REH cell (cell line): Measurements from ENCODE around the gene CRELD2.

GRCh38 chr22:47200132-47200687 is 437.8 kb downstream of the TBC1D22A start:
- PRO-cap, result no peak

DNA sequence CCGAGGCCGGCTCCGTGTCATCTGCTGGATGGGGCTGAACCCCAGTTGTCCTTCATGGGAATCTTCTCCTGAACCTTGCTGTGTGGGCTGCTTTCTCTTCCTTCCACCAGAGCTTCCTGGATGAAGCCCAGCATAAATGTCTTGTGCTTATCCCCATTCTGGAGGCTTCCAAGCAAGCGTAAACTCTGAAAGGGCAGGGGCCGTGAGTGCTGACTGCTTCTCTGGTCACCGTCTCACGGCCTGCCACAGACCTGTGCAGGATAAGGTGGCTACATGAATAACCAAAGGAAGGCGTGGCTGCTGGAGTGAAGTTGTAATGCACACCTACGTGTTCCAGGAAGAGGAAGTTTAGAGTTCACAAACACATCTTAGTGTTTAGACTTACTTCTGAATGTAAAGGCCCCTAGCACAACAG is 724.4 kb downstream of the TBC1D22A start:
- PRO-cap, result no peak

GRCh38 chr22:48489912-48490563 is 685 bp downstream of the TAFA5 start:
- PRO-cap, result no peak

DNA sequence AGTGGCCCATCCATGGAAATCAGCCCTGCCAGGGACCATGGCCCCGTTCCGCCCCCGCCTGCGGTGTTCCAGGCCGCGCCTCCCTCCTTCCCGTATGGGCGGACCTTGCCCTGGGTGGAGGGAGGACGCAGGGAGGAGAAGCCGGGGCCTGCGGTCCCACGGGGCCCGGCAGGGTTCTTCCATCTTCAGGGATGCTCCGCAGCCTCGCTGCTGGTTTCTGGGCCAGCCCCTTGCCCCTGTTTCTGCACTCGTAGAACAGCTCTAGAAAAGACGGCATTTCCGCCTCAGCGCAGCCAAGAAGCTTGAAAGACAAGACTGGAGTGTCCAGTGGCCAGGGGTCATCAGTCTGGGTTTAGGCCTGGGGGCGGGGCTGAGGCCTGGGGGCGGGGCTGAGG is 7.8 kb downstream of the TAFA5 start:
- PRO-cap, result no peak

DNA sequence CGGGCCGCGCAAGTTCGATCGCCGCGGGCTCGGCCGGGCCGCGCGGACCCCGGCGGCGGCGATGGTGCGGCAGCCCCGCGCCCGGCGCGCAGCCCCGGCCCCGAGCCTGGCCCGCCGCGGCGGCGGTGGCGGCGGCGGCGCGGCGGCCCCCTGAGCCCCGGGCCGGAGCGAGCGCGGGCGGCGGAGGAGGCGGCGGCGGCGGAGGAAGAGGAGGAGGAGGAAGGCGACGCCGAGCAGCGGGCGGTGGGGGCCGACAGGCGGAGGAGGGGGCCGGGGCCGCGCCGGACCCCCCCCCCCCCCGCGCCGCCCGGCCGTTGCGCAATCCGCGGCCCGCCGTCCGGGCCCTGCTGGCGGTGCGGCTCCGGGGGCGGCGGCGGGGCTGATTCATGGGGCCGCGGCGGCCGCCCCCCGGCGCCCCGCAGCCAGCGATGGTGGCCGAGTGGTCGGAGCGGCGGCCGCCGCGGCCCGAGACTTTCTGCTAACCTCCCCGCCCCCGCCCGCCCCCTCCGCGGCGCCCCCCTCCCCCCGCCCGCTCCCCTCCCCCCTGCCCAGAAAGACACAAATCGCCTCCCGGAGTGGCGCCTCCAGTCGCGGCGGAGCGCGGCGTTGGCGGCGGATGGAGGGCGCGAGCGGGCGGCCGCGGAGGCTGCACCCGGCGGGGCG is 86.5 kb downstream of the TAFA5 start:
- PRO-cap, result no peak

DNA sequence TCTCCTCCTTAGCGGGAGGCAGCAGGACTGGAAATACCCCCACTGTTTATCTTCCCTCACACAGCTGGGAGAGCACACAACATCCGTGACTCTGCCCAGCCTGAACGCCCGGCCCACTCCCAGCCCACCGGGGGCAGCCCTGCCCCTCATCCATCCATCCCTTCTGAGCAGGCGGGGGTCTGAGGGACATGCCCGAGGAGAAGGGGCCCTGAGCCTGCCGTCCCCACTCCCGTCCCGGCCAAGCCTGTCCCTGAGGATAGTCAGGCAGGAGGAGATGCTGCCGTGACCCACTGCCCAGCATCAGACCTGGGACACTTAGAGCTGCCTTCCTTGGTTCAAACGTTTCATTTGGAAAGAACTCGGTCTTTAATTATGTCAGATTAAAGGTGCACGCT is 393.5 kb downstream of the TAFA5 start:
- PRO-cap, result no peak

DNA sequence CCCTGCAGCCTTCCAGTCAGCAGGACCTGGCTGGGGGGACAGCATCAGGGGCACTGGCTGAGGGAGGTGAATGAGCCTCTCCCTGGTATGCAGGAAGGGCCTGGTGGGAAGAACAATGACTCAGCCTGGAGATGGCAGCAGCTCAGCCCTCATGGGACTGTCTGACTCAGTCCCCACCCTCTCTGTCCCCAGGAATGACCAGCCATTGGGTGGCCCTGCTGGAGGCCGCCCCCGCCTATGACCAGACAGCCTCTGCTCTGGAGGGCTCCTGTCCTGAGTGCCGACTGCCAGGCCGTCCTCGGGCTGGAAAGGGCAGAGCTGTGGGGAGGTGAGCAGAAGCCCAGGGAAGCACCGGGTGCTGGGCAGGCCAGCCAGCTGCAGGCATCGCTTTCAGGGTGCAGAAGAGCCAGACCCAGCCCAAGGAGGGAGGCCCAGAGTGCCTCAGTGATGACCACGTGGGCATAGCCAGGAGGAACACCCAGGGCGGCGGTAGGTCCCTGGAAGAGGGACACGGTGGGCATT is 454.9 kb downstream of the BRD1 start:
- PRO-cap, result no peak

DNA sequence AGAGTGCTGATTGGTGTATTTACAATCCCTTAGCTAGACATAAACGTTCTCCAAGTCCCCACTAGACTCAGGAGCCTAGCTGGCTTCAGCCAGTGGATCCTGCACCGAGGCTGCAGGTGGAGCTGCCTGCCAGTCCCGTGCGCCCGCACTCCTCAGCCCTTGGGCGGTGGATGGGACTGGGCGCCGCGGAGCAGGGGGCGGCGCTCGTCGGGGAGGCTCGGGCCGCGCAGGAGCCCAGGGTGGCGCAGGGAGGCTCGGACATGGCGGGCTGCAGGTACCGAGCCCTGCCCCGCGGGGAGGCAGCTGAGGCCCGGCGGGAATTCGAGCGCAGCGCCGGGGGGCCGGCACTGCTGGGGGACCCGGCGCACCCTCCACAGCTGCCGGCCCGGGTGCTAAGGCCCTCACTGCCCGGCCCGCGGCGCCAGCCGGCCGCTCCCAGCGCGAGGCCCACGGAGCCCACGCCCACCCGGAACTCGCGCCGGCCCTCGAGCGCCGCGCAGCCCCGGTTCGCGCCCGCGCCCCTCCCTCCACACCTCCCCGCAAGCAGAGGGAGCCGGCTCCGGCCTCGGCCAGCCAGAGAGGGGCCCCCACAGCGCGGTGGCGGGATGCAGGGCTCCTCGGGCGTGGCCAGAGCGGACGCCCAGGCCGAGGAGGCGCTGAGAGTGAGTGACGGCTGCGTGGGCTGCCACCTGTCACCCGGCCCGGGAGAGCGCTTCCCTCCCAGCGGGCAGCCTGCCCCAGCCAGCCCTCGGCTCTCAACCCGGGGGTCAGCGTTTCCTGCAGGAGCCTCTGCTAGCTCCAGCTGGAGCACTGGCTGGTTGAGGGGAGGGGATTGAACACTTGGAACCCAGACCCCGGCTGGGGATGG is 157.4 kb downstream of the BRD1 start:
- PRO-cap, result unidirectional peak, plus-strand start at position 92 of the sequence

- PRO-cap, result no peak
Measured at GRCh38 chr22:49723748-49724464, 103.8 kb downstream of the BRD1 start.

DNA sequence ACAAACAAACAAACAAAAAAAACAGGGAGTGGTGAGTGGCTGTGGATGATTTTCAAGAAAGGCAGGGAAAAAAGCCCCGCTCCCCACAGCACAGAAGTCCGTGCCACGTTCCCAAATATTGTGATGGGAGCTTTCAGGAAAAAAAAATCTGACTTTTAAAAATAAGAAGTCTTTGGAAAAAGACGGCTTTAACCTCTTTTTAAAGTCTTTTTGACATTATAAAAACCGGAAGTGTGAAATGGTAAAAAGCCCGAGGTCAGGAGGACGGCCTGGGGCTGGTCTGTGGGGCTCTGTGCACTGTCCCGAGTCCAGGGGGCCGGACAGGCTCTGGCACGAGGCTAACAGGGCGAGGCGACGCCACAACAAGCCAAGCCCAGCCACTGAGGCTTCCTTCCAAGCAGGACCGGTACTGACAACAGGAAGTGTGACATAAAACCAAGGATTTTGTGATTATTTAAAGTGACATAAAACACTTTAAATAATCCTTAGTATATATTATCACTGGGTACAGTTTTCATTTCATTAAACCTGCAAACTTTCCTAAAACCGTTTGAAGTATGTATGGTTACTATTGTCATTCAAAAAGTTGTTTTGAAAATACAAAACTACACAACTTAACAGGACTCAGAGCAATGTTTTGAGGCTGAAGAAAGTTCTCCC is 39.2 kb downstream of the BRD1 start:
- PRO-cap, result no peak

GRCh38 chr22:49817396-49818259 is 10.0 kb downstream of the BRD1 start:
- PRO-cap, result no peak

DNA sequence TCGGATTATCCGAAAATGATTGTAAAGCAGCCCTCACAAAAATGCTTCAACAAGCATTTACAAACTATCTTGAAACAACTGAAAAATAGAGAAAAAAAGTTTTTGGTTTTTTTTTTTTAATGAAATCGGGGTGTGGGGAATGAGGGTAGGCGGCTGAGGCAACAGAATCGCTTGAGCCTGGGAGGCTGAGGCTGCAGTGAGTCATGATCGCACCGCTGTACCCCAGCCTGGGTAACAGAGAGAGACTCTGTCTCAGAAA is 11.6 kb upstream of the BRD1 start:
- PRO-cap, result no peak

DNA sequence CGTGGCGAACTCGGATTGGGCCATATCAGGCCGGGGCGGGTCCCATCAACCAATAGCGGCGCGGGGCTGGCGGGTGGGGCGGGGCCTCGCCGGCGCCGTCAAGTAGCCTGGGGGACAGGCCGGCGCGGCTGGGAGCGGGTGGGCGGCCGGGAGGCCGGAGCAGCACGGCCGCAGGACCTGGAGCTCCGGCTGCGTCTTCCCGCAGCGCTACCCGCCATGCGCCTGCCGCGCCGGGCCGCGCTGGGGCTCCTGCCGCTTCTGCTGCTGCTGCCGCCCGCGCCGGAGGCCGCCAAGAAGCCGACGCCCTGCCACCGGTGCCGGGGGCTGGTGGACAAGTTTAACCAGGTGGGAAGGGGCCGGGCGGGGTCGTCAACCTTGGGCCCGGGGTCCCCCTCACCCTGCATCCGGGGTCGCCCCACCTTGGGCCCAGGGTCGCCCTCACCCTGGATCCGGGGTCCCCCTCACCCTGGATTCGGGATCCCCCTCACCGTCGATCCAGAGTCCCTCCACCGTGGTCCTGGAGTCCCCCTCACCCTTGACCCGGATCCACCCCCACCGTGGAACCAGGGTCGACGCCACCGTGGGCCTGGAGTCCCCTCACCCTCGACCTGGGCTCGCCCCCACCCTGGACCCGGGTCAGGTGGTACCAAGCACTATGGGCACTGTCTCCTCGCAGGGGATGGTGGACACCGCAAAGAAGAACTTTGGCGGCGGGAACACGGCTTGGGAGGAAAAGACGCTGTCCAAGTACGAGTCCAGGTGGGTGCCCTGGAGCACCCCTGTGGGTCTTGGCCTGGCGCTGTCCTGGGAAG is at the start of gene CRELD2:
CRELD2 (plus strand) TSS at position 81 of the 812 bp plus-strand sequence.
- PRO-cap, result bidirectional peak, plus-strand start at position 105 of the sequence, minus-strand start outside the sequence

DNA sequence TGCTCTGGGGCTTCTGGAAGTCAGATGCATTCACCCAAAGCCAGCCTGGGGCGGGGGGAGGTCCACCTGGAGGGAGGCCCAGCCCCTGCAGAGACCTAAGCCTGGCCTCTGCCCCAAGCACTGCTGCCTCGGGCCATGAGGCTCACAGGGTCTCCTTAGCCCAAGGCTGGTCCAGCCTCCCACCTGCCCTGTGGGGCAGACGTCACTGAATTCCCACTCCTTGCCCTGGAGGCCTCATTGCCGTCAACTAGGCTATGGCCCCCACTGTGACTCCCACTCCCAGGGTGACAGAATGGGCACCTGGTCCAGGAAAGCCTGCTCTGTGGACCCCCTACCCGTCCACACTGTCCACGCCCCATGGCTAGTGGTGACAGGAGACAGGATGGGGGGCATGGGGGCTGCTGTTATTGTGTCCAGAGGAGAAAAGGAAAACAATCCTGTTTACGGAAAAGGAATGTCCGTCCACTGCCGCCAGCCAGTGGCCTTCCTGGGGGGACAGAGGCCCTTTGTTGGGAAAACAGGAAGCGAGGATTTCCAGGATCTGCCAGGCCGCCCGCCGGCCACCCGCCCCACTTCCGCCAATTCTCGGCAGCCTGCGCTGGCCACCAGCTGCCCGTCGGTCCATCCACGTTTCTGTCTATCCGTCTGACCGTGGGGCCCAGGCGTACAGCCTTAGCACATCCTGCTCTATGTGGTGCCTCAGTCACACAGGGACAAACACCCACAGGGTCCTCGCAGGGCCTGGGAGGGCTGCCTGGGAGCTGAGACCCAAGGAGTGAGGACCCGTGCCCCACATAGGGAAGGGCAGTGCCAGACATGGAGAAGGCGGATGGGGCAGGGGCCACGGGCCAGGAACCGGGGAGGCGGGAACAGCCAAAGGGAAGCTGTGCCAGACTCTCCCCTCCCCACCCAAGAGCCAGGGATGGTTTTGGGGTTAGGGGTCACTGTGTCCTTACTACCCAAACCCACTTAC is 19.5 kb downstream of the CRELD2 start:
- PRO-cap, result no peak

DNA sequence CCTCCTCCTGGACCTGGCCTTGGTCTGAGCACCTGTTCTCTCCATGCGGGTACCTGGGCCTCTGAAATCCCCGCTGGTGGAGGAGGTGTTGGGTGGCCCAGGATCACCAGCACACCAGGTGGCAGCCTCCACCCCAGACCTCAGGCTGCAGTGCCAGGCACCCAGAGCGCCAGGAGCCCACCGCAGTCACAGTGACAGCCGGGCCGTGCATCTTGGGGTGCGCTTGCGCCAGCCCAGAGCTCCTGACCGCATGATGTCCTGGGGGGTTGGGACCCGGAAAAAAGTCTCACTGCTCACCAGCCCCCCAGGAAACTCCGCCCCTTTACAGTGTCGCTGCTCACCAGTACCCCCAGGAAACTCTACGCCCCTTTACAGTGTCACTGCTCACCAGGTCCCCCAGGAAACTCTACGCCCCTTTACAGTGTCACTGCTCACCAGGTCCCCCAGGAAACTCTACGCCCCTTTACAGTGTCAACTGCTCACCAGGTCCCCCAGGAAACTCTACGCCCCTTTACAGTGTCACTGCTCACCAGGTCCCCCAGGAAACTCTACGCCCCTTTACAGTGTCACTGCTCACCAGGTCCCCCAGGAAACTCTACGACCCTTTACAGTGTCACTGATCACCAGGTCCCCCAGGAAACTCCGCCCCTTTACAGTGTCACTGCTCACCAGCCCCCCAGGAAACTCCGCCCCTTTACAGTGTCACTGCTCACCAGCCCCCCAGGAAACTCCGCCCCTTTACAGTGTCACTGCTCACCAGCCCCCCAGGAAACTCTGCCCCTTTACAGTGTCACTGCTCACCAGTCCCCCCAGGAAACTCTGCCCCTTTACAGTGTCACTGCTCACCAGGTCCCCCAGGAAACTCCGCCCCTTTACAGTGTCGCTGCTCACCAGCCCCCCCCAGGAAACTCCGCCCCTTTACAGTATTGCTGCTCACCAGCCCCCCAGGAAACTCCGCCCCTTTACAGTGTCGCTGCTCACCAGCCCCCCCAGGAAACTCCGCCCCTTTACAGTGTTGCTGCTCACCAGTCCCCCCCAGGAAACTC is 15.7 kb upstream of the PIM3 start:
- PRO-cap, result no peak

DNA sequence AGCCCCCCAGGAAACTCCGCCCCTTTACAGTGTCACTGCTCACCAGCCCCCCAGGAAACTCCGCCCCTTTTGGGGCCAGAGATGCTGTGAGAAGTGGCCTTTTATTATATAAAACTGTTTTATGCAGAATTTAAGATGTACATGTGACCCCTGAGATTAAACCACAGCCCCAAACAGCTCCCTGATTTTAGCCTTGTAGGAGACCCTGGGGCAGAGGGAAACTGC is 15.0 kb upstream of the PIM3 start:
- PRO-cap, result unidirectional peak, plus-strand start at position 78 of the sequence

DNA sequence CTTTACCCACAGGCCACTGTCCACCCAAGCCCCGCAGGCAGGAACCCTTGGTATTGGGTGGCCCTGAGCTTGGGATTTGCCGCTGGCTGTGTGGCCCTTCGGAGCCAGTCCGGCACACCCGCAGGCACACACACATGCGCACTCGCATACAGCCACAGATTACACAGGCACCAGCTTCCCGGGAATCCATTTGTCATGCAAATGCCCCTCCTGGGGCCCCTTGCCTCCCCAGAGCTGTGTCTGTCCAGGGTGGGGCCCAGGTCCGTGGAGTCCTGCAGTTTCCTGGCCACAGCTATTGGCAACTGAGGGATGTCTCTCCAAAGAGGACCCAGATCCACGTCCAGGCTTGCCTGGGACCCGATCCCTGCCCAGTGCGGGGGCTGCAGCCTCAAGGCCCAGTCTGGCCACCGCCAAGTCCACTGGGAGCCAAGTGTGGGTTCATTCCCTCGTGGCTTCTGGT is 13.5 kb upstream of the PIM3 start:
- PRO-cap, result no peak

DNA sequence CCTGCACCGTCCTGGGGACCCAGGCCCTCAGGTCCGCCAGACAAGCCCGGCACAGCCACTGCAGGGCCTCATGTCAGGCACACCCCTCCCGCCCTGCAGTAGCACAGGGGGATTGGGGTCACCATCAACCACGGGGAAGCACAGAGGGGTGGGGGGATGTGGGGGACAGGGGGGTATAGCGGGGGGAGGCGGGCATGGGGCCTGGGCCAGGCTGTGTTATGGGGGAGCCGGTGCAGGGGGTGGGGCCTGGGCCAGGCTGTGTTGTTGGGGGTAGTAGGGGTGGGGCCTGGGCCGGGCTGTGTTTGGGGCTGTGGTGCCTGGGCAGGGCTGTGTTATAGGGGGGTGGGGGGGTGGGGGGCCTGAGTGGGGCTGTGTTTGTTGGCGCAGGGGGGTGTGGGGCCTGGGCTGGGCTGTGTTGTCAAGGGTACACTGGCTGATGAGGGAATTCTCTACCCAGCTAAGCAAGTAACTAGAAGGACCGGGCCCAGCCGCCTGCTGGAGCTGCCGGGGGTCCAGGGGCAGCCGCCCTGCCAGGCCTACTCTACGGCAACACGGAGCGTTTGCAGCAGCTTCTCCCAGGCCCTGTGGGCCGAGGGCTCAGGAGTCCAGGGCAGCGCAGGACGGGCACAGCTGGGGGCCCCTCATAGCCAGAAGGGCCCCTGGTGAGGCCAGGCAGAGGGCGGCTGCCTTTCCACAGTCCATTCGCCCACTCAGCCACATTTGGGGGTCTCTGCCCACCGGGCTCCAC is 10.2 kb upstream of the PIM3 start:
- PRO-cap, result no peak

GRCh38 chr22:49957058-49957257 is 3.6 kb upstream of the PIM3 start:
- PRO-cap, result no peak

DNA sequence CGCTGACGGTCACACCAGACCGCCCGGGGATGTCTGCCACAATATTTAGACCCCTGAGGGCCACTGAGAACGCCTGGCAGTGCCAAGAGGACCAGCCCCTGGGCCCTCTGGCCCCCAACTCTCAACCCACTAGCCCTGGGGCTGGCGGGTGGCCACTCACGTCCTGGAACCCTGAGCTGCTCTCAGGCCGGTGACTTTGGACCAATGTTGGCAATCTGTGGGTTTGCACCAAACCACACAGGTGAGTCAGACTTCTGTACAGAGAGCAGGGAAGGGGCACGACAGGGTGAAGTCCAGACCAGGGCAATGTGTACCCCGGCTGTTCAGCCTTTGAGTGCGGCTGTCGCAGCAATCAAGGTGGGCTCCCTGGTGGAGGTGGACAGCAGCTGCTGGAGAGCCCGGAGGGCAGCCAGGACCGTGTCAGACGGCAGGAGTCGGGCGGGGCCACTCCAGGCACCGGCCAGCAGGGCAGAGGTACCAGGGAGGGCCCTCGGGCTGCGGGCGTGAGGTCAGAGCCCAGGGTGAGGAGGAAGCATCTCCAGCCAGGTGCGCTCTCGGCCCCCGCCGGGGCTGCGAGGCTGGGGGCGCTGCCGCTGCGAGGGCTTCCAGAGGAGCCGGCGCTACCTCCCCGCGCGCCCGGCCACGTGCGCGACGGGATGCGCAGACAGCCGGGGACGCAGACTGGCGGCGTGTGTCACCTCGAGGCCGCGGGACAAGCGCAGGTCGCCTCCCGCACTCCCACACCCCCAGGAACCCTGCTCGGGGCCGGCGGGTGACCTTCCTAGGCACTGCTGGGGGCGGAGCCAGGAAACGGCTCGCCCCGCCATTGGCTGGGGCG is 803 bp upstream of the PIM3 start:
- PRO-cap, result bidirectional peak, plus-strand start at position 663 of the sequence, minus-strand start at position 676 of the sequence; bidirectional peak, plus-strand start outside the sequence, minus-strand start at position 757 of the sequence